Psoas muscle (tissue), 2 donors: ENCODE measurements around a stretch of chr12.

DNA sequence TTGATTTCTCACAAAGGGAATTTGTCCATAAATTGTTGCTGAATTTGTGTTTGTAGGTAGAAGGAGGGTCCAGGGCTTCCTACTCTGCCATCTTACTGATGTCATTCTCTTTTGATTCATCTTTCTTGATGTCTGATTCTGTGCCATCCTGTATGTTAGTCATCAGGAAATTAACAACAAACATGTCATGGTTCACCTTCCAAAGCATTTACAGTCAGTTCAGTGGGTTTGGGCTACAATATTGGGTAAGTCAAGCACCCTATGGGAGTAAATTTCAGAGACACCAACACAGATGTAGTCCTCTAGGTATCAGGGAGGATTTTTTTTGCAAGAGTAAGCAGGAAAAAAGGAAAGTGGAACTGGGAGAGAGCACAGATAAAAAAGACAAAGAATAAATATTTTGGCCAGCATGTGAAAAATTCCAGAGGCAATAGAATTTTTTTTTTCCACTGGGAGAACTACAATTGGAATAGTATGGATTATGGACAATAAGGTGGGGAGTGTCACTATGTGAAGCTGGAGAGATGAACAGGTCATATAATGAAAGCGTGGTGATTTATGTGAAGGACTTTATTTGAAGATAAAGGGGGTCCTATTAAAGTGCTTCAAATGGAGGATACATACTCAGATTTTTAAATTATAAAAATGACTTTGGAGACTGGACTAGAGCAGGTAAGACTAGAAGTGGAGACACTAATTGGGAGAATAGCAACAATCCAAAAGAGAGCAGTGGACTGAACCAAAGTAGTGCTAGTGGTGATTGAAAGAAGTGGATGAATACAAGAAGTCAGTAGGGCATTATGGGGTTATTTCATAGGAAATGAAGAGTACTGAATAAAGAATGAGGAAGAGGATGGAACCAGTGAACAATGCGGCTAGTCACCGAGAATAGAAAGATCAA, 135.5 kb upstream of the SLC38A2 start:
- PRO-cap, 2 experiments: no peak in any of the 2 experiments

DNA sequence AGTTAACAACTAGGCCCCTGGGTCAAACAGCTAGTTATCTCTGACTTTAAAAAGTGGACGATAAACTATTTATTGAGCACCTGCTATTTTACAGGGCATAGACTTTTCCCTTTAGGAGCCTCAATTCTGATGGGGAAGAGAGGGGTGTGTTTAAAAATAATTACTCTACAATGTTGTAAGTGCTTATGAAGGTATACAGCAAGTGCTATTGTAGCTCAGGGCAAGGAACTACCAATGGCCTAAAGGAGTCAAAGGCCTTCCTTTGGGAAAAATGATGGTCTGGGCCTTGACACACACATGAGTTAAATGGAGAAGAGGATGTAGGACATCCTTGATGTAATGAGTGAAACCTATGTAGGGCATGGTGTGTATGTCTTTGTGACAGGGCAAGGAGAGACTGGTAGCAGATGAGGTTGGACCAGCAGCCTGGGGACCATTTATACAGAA, 182.2 kb upstream of the SLC38A2 start:
- PRO-cap, 2 experiments: no peak in any of the 2 experiments

DNA sequence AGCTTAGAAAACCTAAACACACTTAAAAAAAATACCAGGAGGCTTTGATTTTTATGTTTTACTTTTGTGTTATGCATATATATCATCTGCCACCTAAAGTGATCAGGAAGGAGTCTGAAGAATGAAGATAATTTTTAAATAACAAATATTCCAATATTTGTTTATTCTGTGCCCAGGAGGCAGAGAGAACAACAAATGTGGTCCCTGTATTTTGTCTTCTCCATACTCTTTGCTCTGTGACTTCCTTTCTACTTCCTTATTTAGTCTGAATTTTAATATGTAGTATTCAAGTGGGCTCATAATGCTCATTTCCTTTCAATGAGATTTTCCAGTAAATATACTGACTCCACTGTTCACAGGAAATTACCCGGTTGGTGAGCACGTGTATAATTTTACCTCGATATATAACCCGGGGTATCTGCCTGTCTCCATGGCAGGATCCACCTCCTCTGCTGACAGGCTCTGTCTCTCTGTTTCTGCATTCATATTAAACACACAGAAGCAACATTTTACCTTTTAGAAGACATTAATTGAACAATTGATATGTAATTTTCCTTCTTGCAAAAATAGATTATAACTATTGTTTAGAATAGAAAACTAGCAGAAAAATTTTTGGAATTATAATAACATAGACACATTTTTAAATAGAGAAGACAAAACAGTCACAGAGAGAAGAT, 166.0 kb downstream of the SLC38A4 start:
- PRO-cap, 2 experiments: no peak in any of the 2 experiments

- PRO-cap, 2 experiments: no peak in any of the 2 experiments
Measured at GRCh38 chr12:46702804-46703524, 122.8 kb downstream of the SLC38A4 start.

GRCh38 chr12:46796121-46796553, 29.7 kb downstream of the SLC38A4 start:
- PRO-cap, 2 experiments: no peak in any of the 2 experiments

DNA sequence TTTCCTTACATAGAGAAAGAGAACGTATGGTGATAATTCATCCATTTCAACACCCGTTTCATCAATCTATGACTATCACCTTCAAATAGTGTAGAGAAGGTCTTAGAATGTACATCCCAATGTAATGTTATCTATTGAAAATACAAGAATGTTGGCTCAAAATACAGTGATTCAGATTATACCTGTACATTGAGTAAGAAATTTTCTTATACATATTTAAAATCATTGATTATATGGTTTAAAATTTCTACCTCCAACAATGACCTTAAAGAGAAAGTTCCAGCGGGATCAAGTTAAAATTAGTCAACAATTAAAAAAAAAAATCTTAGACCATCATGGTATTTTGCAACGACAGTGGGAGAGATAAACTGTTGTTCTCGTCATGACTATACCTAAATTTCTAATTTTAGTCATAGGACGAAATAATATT, 19.1 kb downstream of the SLC38A4 start:
- PRO-cap, 2 experiments: no peak in any of the 2 experiments

GRCh38 chr12:46825531-46825858, 302 bp downstream of the SLC38A4 start:
- PRO-cap, 2 experiments: no peak in any of the 2 experiments

GRCh38 chr12:47032862-47033413, 46.5 kb upstream of the PCED1B start:
- PRO-cap, 2 experiments: no peak in any of the 2 experiments

DNA sequence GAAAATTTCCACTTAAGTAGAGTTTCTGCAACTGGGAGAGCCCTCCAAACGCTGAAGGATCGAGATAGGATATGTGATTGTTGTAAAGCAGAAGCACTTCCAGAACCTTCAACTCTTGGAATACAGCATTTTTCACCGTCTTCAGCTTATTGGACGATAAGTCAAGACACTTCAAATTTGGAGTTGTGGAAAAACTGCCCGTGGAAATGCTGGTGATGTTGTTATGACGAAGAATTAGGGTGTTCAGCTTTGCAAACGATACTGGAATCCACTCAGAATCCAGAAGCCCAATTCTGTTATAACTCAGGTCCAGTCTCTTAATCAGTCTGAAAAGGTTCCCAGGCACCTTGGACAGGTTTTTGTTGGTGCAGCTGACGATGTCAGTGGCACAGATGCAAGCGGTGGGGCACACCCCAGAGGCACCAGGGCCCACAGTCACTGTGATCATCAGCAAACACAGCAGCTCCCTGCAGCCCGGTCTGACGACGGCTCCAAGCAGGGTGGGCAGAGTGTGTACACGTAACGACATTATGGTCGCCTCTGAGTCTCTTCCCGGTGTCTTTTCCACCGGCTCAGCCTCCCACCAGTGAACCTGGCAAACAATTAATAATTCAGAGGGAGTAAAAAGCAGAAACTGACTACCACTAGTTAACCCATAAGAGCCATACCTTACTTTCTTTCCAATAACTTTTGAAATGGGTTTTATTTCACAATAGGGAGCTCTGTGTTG, 782 bp upstream of the PCED1B start:
- PRO-cap, 2 experiments: no peak in any of the 2 experiments

DNA sequence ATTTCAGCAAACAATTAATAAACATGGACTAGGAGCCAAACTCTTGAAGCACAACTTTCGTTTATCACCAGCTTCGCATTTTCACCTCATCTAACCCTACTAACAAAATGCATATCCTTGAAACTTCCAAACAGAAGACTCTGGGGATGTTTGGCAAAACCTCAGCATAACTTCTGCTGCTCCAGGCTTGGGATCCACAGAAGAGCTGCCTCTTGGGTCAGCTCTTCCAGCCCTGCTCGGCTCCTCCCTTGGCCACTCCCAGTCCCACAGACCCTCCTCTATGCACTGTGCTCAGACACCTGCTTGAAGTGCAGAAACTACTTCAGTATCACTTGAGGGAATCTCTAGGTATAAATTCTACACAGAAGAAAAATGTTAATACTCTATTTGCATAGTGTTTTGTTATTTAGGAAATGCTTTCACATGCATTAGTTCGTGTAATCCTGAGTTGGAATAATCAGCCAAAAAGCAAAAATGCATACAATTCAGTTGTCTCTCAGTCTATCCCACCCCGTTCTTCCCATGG, 110.0 kb upstream of the AMIGO2 start:
- PRO-cap, 2 experiments: no peak in any of the 2 experiments

DNA sequence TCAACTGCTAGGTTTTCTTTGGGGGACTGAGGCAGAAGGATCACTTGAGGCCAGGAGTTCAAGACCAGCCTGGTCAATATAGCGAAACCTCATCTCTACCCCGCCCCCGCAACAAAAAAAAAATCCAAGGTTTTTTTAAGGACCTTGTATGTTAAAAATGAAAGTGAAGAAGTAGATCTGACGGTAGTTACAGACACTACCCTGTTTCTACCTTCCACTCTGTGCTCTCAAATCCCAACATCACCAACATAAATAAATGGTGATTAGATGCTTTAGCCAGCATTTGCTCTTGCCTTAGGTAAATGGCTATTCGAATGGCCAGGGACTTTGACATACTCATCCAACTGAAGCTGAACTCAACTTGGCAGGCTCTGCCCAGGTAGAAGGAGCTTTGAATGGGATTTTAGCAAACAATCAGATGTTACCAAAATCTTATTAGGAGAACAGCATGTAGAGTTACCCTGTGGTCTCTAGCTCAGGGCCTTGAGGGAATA, 126.9 kb upstream of the AMIGO2 start:
- PRO-cap, 2 experiments: no peak in any of the 2 experiments

GRCh38 chr12:47207139-47207662, 127.4 kb upstream of the AMIGO2 start:
- PRO-cap, 2 experiments: no peak in any of the 2 experiments

DNA sequence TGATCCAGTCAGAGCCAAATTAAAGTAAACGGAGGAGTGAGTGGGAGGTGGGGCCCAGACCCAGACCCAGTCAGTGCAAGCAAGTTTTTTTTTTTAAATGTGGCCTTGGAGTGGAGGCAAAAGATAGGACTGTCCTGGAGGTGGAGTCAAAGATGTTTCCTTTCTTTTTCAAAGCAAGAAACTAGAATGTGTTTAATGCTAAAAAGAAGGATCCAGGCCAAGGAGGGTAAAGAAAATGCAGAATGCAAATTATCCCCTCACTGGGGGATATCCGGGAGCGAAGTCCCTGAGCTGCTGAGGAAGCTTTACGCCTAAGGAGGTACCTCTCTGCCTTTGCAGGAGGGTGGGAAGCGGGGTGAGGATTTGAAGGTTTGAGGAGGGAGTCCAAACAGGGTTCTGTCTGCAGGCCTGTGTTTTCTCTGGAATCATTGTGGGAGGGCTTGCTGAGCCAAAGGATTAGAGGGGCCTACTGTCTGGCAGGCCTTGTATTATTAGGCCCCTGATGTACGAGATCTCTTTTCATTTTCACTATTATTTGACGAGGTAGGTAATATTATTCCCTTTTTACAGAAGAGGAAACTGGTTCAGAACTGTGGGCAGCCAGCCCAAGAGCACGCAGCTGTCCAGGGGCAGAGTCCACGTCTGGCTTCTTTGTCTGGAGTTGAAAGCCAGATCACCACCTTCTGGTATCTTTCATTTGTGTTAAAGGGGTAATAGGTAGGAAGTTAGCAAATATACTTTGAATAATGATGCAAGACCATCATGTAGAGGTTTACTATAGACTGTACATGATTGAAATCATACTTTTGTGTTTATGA, 143.8 kb upstream of the AMIGO2 start:
- PRO-cap, 2 experiments: no peak in any of the 2 experiments

DNA sequence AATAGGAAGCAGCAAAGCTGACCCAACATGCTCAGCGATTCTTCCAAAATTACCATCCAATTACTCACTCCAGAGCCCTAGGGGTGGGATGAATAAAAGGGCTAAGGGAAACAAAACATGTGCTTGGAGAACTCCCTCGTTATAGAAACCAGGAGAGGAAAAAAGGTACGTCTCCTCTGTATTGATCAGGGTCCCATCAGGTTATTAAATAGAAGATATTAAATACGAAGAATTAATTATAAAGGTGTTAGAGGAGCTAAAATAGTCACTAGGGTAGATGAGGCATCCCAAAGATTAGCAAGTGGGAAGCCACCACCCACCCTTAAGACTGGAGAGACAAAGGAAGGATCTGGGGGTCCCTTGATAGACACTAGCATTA, 188.0 kb upstream of the AMIGO2 start:
- PRO-cap, 2 experiments: no peak in any of the 2 experiments

- PRO-cap, 2 experiments: no peak in any of the 2 experiments
Measured at GRCh38 chr12:47312922-47313469, 233.2 kb upstream of the AMIGO2 start.

DNA sequence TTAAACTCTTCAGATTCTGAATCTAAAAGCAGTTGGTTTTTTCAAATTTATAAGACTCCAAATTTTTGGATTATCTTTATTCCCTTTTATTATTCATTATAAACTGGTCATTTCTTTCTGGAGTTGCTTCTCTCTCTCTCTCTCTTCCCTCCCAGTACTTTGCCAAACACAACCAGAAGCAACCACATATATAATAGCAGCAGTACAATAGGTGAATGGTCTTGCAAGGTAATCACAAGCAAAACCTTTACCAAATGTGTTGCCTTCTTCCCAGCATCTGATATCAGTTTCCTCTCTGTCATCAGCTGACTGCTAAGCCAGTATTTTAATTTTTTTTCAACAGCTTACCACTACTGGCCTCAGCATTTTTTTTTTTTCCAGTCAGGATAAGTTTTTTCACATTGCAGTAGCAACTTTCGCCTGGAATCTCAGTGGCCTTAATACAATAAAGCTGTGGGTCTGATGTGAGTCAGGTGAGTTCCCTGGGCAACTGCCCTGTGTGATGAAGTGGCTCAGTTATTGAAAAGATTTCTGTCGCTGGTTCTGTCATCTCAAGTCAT, 282.4 kb upstream of the AMIGO2 start:
- PRO-cap, 2 experiments: no peak in any of the 2 experiments

DNA sequence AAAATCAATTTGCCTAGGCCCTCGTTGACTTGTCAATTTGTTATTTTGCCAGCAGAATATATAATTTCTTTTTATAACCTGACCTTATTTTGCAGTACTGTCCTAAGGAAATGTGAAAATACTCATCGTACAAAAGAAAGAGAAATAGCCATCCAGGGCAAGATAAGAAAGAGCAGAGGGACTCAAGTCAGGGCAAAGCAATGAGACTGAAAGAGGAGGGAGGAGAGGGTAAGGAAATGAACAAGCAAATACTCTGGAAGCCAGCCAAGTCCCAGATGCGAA, 312.9 kb downstream of the RPAP3 start:
- PRO-cap, 2 experiments: no peak in any of the 2 experiments

- PRO-cap, 2 experiments: no peak in any of the 2 experiments
Measured at GRCh38 chr12:47597143-47597342, 108.8 kb downstream of the RPAP3 start.

DNA sequence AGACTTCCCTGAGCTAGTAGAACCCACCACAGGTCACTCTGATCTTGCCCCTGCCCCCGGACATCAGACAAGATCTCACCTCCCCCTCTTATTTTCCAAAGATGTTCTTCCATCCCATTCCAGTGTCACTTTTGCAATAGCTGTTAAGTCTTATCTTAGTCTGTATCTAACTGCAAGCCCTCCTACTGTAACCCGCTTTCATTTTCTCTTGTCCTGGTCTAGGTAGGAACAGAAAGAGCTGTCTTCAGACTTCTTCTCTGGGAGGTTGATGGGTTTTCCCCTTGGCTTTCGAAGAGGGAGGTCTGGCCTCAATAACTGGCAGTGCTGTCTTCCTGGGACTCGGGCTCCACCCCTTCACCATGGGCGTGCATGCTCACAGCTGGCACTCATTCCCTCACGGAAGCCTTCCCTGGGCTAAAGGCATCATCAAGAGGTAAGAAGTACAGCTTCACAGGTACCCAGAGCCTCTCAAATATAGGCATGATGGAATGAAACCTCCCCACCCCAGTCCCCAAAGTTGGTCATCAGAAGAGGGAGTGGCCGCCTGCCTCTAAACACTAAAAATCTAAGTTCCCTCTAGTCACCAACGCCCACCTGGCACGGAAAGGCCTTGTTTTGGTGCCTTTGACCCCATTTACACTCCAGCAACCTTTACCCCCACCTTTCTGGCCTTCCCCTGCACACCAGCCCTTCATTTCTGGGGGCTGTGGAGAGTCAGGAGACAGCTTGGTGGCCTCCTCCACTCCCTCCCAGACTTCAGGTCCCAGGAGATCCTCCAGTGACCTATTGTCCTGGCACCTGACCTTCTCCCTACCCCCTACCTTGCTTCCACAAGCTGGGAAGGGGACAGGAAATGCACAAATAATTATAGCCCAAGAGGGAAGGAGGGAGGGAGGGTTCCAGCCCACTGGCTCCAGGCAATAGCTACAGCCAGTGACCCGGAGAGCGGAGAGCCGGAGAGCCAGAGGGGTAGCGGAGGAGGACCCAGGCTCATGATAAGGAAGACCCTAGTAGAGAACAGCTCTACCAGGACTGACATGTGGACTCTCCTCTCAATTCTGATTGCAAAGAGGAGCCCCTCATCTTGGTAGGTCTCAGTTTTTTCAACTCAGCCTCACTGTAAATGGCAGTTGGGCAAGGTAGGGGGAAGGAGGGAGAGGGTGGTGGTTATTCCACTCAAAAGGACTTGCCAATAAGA, 2.8 kb downstream of the RAPGEF3 start:
- PRO-cap, 2 experiments: no peak in any of the 2 experiments

GRCh38 chr12:47762950-47763332, 4.3 kb upstream of the RAPGEF3 start:
- PRO-cap, 2 experiments: no peak in any of the 2 experiments